Epithelial cell of esophagus (primary cell): ENCODE measurements around a stretch of chr22.

DNA sequence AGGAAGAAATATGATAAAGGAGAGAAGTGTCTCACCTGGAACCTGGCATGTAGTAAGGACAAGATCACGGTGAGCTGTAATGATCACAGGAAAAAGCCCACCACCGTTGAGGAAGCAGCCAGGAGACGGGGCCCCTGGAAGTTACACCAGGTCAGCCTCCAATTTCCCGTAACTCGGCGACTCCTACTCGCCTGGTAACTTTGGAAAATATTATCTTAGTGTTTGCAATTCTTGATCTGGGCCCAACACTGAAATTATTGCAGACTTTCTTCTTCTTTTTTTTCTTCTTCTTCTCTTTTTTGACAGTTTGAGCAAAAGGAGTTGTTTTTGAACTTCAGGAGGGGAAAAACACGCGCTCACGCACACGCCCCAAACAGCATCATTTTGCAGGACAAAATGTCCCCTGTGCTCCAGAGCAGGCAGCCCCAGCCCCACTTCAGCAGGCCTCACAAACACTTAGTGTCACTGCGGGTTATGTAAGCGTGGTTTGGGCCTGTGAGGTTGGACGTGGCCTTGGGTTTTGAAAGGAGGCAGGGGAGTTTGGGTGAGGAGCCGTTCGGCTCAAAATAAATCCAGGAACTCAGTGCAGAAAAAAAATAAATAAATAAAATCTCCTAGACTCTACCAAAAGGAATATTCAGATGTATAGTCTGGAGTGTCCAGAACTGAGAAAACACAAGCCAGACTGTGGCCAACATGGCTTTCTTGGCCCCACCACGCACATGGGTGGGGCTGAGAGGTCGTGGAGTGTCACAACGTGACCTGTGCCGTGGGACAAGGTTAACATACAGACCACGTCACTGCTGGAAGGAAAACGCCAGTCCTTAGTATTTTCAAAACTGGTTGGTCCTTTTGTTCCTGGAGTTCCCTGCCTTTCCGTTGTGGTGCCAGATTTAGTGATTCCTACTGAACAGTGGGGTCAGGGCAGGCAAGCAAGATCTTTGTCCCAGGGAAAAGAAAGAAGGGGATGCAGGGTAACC, 26.3 kb upstream of the MN1 start:
- RRBS = no CpG with 5 or more reads among the region's 23 CpGs

GRCh38 chr22:27867969-27868592, 51.0 kb downstream of the PITPNB start:
- RRBS = no CpG with 5 or more reads among the region's 4 CpGs

- RRBS = no CpG with 5 or more reads among the region's 6 CpGs
Measured at GRCh38 chr22:27889357-27889896, 29.6 kb downstream of the PITPNB start.

GRCh38 chr22:28453555-28454233, 225.9 kb downstream of the TTC28 start:
- RRBS = no CpG with 5 or more reads among the region's 3 CpGs

DNA sequence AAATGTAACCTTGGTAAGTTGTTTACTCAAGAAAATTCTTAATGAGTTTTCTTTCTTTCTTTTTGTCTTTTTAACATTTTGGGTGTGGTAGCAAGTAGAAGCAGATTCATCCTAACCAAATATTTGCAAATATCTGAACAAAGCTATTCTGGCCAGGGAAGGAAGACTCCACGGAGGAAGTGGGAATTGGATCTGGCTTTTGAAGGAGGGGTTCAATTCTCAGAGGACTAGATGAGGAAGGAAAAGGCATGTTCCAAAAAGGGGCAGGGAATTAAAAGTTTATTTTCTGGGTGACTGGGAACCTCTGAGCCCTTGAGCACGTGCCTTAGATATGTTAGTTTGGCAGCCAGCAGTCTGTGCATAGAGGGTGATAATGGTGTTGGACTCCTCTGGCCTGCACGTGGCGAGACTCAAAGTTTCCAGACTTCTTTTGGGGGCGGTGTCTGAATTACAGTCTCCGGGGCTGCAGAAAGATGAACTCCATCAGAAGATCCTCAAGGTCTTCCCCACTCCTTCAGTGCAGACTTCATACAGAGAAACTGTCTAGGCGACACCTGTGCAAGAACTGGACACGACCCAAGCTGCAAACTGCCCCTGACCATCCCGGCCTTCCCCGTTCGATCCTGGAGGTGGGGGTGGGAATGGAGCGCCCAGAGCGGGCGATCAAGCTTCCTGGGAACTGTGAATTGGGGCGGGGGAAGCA, 883 bp upstream of the ZNRF3 start:
- RRBS = no CpG with 5 or more reads among the region's 15 CpGs

- RRBS = no CpG with 5 or more reads among the region's 10 CpGs
Measured at GRCh38 chr22:28894308-28894905, 11.0 kb downstream of the ZNRF3 start.

- RRBS = 4% methylated on average over 5 of the region's 53 CpGs
Measured at GRCh38 chr22:29030060-29031283, 31.2 kb downstream of the C22orf31 start.

DNA sequence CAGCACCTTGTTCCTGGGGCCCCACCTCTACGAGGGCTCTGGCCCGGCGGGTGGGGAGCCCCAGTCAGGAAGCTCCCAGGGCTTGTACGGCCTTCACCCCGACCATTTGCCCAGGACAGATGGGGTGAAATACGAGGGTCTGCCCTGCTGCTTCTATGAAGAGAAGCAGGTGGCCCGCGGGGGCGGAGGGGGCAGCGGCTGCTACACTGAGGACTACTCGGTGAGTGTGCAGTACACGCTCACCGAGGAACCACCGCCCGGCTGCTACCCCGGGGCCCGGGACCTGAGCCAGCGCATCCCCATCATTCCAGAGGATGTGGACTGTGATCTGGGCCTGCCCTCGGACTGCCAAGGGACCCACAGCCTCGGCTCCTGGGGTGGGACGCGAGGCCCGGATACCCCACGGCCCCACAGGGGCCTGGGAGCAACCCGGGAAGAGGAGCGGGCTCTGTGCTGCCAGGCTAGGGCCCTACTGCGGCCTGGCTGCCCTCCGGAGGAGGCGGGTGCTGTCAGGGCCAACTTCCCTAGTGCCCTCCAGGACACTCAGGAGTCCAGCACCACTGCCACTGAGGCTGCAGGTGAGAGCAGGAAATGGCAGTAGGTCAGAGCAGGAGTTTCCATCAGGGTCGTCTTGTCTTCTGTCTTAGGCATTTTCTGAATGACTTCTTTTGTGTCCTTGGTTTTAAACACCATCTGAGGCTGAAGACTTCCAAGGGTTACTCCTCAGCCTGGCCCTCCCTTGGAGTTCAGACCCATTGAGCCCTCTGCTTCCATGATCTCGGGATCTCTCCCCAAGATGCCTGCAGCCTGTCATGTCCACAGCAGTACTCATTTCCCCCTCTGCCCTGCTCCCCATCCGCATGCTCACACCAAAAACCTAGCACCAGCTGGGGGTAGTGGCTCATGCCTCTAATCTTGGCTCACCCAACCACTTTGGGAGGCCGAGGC, 11.0 kb downstream of the C22orf31 start:
- RRBS = 91% methylated on average over 6 of the region's 33 CpGs

DNA sequence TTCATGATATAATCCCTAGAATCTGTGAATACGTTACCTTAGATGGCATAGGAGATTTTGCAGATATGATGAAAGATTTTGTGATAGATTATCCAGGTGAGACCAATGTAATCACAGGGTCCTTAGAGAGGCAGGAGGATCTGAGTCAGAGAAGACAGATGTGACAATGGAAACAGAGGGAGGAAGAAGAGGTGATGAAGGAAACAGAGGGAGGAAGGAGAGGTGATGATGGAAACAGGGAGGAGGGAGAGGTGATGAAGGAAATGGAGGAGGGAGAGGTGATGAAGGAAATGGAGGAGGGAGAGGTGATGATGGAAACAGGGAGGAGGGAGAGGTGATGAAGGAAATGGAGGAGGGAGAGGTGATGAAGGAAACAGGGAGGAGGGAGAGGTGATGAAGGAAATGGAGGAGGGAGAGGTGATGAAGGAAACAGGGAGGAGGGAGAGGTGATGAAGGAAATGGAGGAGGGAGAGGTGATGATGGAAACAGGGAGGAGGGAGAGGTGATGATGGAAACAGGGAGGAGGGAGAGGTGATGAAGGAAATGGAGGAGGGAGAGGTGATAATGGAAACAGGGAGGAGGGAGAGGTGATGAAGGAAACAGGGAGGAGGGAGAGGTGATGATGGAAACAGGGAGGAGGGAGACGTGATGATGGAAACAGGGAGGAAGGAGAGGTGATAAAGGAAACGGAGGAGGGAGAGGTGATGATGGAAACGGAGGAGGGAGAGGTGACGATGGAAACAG, 47.2 kb downstream of the KREMEN1 start:
- RRBS = no CpG with 5 or more reads among the region's 5 CpGs

GRCh38 chr22:29201637-29202120, 4.0 kb upstream of the EMID1 start:
- RRBS = no CpG with 5 or more reads among the region's 10 CpGs

DNA sequence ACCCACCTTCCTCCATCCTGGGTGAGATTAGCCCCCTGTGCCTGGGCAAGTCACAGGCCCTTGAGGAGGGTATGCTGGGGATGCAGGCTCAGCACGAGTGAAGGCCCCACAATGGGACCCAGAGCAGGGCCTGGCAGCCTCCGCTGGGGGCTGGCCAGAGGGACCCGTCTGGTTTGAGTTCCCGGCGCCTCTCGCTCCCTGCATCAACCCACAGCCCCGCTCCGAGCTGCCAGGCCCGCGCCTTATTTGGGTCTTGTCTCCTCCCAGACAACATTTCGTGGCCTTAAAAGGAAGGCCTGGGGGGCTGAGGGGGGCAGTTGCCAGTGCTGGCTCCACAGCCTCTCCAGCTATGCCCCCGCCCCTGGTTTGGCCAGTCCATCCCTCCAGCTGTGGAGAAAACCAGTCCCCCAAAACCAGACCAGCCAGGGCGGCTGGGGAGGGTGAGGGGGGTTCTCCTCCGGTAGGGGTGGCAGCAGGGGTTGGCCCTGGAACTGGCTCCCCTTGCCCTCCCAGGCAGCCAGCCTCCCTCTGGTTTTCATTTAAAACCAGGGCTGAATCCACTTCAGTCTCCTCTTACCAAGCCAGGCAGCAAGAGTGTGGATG, 18.4 kb downstream of the EMID1 start:
- RRBS = no CpG with 5 or more reads among the region's 14 CpGs

DNA sequence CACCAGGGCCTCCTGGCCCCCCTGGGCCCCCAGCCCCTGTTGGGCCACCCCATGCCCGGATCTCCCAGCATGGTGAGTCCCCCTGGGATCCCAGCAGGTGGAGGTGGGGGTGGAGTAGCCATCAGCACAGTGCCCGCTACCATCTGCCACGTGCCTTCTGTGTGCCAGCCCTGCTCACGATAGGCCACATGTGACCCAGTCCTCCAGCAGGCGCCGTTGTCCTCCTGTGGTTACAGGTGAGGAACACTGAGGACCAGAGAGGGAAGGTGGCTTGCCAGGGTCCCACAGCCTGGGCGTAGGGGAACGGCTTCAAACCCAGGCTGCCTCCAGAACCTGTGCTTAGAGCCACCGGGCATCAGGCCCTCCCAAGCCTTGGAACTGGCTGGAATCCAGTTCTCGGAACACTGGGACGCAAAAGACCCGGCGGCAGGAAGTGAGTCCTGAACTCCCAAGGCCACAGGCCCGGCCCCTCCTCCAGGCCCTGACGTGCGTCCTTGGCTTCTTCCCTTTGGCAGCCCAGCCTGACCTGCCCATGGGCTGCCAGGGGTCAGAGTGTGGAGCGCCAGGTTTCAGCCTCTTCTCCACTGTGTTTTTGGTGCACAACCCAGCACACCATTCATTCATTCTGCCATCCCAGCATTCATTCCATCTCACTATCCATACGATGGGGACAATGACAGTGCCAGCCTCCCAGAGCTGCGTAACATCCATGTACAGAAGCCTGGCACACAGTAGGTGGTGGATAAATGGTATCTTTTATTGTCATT, 26.8 kb downstream of the EMID1 start:
- RRBS = 67% methylated on average over 4 of the region's 19 CpGs

- RRBS = 83% methylated on average over 2 of the region's 21 CpGs
Measured at GRCh38 chr22:29260127-29260864, 7.5 kb downstream of the RHBDD3 start.

DNA sequence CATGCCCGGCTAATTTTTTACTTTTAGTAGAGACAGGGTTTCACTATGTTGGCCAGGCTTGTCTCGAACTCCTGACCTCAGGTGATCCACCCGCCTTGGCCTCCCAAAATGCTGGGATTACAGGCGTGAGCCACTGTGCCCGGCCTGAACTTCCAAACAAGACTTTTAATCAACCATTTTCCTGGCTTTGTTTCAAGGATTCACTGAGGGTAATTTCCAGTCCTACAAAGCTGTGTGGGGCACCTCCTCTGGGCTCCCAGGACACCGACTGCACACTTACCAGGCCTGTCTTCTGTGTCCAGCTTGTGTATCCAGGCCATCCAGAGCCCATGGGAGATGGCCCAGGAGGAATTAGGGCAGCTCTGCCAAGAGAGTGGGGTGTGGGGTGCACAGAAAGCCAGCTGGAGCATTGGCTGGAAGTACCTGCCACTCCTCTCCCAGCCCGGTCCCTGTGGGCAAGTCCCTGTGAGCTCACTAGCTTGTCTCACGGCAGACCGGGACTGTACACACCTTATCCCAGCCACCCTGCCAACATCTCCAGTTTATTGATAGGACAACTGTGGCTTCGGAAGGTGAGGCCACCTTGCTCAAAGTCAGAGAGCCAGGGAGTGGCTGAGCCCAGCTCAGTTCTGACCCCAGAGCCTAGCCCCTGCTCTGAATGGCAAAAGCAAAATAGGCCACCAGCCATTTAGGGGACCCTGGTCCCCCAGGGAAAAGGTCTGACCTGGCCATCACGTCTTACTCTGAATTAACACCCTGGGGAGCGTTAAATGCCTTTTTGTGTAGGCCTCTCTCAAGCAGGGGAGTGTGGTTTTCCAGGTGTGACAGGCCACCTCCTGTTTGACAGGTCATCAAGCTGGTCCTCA, 14.9 kb downstream of the UQCR10 start:
- RRBS = 39% methylated on average over 3 of the region's 12 CpGs

DNA sequence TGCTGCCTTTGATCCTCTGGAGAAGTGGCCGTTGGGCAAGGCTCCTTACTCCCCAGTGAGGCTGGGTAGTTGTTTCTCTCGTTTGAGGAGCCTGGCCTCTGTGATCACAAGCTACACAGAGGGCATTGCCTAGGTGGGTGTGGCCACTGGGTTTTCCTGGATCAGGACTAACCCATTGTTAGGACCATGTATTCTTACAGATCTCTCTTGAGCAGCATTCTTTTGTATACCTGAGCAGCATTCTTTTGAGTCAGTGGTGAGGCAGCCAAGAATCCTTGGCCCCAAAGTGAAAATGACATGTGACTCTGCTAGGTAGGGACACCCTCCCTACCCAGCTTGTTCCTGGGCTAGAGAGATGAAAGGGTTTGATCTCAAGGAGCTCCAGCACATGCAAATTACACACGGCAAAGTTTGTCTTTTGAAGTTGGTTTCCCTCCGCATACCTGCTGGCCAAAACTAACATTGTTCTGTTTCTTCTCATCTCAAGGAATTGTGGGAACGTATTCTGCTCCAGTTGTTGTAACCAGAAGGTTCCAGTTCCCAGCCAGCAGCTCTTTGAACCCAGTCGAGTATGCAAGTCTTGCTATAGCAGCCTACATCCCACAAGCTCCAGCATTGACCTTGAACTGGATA, 55.0 kb upstream of the HORMAD2 start:
- RRBS = no CpG with 5 or more reads among the region's 6 CpGs

DNA sequence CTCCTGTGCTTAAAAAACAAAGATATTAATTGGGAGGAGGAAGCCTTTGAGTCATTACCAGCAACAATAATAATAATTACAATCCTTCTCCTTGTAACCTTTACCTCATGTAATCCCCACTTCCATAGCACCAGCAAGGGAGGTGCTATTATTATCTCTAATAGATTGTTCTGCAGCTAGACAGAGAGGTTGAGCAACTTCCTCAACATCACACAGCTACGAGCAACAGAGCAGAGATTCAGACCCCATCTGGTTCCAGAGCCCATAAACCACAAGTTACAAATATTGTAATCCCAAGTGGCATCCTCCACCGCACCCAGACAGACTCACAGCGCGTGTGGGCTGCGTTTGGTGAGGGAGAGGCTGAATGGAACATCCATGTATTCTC, 33.7 kb downstream of the LIF start:
- RRBS = no CpG with 5 or more reads among the region's 5 CpGs

- RRBS = no CpG with 5 or more reads among the region's 9 CpGs
Measured at GRCh38 chr22:30324177-30324878, 2.4 kb downstream of the TBC1D10A start.

- RRBS = 22% methylated on average over 3 of the region's 19 CpGs
Measured at GRCh38 chr22:30341002-30341967, 14.5 kb upstream of the TBC1D10A start.

DNA sequence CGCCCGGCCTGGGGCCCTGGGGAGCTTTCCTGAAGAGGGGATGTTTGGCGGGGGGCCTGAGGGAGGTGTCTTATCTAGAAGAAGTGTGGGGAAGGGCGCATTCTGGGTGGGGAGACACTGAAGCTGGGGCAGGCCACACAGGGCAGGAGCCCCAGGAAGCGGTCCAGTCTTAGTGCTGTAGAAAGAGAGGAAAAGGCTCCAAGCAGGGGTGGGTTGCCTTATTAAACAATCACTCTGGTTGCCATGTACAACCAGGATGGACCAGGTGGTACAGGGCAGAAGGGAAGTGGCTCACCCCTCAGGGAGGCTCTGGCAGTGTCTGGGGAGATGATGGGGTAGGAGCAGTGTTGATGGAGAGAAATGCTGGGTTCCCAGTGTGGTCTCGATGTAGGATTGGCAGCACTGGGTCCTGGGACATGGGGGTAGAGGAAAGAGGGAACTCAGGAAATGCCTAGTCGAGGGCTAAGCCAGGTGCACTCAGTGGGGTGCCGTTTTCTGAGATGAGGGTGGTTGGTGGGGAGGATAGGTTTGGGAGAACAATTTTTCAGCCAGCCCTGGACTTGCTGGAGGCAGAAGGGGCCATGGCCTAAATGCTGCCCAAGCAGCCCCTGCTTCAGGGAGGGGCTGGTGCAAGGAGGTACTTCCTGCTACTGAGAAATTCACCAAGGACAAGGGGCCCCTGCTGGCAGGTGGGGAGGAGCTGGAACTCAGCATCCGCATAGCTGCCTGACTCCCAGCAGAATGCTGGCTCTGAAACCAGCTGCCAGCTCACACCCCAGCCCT, 5.8 kb downstream of the CCDC157 start:
- RRBS = no CpG with 5 or more reads among the region's 9 CpGs

- RRBS = 3% methylated on average over 7 of the region's 30 CpGs
Measured at GRCh38 chr22:30397263-30398106, 667 bp downstream of the SEC14L2 start.